Myometrial cell (primary cell): ENCODE data around the genes MRPS10, C6orf226, GNMT, KLHDC3 and CUL7.

DNA sequence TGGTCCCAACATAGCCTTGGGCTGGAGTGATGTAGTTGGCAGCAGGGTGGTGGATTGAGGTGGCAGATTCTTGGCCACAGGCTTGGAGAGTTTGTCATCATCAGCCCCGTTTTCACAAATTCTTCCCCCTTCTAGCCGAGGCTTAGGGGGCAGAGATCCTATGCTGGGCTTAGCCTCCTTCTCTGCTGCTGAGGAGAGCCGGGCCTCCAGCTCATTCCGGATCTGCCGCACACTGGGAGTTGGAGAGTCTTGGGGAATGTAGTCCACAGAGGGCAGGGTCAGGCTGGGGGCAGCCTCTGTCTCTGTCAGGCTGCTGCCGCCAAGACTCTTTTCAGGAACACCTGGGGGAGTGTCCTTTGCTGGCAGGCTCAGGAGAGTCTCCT, 36.4 kb downstream of the C6orf132 start:
- RAMPAGE, long total RNA = no peak

DNA sequence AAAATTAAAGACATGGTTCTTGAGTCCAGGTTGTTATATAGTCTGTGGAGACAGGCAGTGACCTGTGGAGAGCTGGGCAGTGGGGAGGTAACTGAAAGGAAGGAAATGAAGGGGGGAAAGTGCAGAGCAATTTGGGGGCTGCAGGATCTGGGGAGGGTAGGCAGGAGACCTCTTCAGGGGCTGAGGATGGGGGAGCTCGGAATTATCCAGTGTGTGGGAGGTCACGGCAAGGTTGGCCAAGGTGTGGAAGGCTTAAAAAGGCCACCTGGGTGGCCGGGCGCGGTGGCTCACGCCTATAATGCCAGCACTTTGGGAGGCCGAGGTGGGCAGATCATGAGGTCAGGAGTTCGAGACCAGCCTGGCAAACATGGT, 3.1 kb upstream of the C6orf132 start:
- RAMPAGE, long total RNA = no peak

DNA sequence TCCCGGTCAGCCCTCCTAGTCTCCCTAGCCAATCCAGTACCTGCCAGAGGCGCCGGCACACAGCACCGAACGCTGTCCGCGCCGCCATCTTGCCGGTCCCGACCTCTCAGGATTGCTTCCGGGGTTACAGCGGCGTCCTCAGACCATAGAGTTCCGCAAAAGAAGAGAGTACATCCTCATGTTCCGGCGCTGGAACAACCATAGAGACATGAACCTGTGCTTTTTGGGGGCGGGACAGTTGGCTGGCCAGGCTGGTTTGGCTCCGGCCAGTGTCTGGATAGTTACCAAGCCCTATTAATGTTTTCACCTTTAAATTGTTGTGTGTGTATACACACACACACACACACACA, at the start of gene MRPS10:
TSS of gene MRPS10 (minus strand) at position 100 of the 350 bp plus-strand sequence.
- RAMPAGE, long total RNA = start-site peak on the minus strand centred at position 100 of the sequence, 13 bp wide, 845 and 1,007 reads in 2 replicates

GRCh38 chr6:42281065-42282069, 63.7 kb upstream of the MRPS10 start:
- RAMPAGE, long total RNA = no peak

DNA sequence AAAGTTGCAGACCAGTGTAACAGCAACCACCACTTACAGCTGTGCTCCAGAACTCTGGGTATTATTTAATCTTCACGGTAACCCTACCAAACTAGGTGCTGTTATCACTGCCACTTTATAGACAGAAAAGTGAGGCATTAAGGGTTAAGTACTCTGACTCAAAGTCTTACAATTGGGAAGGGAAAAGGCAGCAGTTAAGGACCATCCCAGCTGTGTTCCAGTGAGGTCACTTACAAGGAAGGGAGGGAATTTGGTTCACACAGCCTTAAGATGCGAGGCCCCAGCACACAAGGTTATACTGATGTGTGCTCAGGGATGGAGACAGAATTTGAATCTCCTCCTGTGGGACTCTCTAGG, 46.7 kb downstream of the TRERF1 start:
- RAMPAGE, long total RNA = no peak

GRCh38 chr6:42451128-42451425, 649 bp downstream of the TRERF1 start:
- RAMPAGE, long total RNA = start-site peak on the minus strand at chr6:42451257-42451346, 28 and 25 reads in 2 replicates

- RAMPAGE, long total RNA = no peak
Measured at GRCh38 chr6:42452665-42453038, 926 bp upstream of the TRERF1 start.

GRCh38 chr6:42454175-42455139, 2.7 kb upstream of the TRERF1 start:
- RAMPAGE, long total RNA = no peak

GRCh38 chr6:42548027-42548561, 15.7 kb upstream of the UBR2 start:
- RAMPAGE, long total RNA = no peak

DNA sequence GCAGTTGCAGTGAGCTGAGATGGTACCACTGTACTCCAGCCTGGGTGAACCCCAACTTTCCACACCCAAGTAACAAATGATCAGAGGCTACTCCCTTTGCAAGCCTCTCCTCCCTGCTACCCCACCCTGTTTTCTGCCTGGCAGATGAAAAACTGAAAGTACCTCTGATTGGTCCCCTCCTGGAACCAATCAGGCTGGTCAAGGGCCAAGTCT, 8.1 kb upstream of the UBR2 start:
- RAMPAGE, long total RNA = no peak

DNA sequence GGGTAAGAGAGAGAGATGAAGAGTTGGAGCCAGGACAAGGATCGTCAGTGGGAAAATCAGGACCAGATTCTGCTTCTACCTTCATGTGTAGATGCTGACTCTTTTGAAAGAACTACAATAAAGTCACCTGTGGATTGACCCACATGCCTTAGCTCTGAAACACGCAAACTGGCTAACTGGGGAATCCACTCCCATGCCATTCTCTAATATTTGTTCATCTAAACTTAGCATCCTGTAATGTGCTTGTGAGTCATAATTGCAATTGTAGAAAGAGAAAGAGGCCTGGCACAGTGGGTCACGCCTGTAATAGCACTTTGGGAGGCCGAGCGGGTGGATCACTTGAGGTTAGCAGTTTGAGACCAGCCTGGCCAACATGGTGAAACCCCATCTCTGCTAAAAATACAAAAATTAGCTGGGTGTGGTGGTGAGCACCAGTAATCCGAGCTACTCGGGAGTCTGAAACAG, 15.5 kb upstream of the BICRAL start:
- RAMPAGE, long total RNA = no peak

DNA sequence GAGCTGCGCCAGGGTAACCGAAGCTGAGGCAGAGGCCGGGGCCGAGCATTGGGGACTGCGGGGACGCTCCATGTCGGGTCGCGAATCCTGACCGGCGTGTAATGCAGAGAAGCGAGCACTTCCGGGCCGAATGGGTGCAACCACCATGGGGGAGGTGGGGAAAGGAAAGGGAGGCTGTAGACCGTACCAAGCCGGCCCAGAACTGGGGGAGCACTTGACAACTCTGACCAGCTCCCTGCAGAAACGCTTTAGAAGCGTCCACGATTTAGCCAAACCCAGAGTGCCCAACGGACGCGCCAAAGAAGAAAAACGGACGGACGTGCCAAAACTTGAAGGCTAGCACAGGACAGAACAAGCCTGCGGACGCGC, at the start of gene C6orf226:
TSS of gene C6orf226 (minus strand) at position 105 of the 369 bp plus-strand sequence.
- RAMPAGE, long total RNA = no peak

DNA sequence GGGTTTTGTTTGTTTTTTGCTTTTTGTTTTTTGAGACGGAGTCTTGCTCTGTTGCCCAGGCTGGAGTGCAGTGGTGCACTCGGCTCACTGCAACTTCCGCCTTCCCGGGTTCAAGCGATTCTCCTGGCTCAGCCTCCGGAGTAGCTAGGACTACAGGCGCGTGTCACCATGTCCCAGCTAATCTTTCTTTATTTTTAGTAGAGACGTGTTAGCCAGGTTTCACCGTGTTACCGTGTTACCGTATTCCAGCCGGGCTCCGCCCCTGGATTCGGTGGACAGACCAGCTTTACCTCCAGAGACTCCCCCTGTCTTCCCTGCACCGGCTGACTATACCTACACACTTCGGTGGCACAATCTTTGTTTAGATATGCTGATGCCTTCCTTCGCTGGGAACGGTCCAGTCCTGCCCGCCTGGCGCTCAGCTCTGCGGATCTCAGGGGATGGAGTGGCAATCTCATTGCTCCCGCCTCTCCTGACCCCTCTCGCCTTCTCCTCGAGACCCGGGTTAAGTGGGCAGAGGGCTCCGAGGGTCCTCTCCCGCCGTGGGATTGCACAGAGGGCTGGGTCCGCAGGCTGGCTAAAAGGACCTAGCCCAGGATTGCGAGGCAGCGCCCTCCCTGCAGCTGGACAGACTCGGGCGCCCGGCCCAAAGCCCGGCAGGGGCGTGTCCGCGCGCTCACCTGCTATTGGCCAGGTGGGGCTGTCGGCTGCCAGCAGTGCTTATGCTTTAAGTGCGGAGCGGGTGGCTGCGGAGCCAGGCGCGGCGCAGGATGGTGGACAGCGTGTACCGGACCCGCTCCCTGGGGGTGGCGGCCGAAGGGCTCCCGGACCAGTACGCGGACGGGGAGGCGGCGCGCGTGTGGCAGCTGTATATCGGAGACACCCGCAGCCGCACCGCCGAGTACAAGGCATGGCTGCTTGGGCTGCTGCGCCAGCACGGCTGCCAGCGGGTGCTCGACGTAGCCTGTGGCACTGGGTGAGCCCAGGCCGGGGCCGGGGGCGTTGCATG, at the start of gene GNMT:
TSS of gene GNMT (plus strand) at position 757 of the 1,009 bp plus-strand sequence.
- RAMPAGE, long total RNA = no peak

DNA sequence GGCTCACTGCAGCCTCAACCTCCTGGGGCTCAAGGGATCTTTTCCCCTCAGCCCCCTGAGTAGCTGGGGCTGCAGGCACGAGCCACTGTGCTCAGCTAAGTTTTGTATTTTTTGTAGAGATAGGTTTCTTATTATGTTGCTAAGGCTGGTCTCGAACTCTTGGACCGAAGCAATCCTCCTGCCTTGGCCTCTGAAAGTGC, 10.7 kb downstream of the PPP2R5D start:
- RAMPAGE, long total RNA = no peak

DNA sequence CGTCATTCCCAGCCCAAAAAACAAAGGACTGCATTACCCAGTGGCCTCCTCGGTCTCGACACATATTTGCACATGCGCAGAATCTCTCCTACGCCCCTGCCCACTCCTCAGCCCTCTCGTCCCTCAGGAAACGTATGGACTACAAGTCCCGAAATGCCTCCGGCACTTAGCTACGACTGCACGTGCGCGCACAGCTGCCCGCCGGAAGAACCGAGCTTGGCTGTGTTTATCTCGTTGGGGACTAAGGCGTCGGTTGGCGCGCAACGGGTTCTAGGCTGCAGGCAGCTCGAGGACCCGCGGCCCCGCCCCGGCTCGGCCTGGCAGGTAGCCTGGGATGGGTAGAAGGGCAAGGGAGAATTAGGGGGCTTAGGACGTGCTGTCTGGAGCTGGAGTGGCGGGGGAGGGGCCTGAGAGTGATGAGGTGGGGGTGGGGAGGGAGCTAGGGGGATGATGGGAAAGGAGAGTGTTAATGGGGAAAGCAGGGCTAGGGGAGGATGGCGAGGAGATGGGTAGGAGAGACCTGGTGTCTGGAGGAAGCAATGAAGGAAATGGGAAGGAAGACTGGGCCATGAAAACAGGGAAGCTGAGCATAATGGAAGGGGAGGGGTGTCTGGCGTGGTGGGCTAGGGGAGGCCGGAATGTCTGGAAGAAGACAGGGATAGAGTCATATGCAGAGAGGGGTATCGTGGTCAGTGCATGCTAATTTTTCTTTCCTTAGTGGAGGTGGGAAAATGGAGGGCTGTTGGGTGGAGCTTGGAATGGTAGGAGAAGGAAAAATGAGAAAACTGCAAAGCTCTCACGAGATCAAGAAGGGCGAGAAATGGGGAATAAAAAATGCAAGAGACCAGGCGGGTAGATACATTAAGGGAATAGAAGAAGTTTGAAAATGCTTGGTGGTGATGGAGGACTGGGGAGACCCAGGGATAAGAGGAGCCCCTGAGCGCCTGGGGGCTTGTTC, at the start of gene KLHDC3:
TSS of gene KLHDC3 (plus strand) at position 225 of the 958 bp plus-strand sequence.
- RAMPAGE, long total RNA = start-site peak on the plus strand centred at position 225 of the sequence, 64 bp wide, 182 and 314 reads in 2 replicates

- RAMPAGE, long total RNA = no peak
Measured at GRCh38 chr6:43053206-43054154, at the start of gene CUL7. Gene CUL7 (minus strand): TSS chr6:43053851.

DNA sequence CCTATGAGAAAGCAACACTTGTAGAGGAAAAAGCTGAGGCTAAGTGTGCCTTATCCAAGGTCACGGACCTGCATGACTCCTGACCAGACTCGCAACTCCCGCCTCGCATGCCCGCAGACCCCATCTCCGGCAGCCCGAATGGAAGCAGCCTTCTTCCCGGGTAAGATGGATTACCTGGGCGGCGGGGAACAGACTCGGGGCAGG, 220 bp downstream of the MRPL2 start:
- RAMPAGE, long total RNA = no peak

DNA sequence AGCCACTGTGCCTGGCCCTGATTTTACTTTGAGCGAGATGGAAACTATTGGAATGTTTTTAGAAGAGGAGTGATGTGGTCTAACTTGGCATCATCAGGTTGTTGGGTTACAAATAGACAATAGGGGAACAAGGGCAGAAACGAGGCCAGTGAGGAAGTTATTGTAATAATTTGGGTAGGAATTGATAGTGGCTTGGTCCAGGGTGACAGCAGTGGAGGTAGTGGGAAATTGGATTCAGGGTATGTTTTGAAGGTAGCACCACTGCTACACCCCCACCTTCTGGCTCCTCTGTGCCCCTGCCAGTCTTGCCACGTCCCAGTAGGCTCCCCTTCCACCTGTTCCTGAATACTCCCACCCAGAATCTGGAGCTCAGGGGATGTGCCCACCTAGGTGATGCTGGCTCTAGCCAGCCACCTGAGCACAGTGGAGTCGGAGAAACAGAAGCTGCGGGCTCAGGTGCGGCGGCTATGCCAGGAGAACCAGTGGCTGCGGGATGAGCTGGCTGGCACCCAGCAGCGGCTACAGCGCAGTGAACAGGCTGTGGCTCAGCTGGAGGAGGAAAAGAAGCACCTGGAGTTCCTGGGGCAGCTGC, 3.2 kb downstream of the KLC4 start:
- RAMPAGE, long total RNA = no peak

- RAMPAGE, long total RNA = no peak
Measured at GRCh38 chr6:43090024-43091053, 14.2 kb downstream of the PTK7 start.

GRCh38 chr6:43120817-43121556, 44.9 kb downstream of the PTK7 start:
- RAMPAGE, long total RNA = no peak